Cardiac septum (tissue), 1 donor: ENCODE measurements around a stretch of chr7.

GRCh38 chr7:16665208-16665648, 19.2 kb downstream of the BZW2 start:
- PRO-cap: no peak

DNA sequence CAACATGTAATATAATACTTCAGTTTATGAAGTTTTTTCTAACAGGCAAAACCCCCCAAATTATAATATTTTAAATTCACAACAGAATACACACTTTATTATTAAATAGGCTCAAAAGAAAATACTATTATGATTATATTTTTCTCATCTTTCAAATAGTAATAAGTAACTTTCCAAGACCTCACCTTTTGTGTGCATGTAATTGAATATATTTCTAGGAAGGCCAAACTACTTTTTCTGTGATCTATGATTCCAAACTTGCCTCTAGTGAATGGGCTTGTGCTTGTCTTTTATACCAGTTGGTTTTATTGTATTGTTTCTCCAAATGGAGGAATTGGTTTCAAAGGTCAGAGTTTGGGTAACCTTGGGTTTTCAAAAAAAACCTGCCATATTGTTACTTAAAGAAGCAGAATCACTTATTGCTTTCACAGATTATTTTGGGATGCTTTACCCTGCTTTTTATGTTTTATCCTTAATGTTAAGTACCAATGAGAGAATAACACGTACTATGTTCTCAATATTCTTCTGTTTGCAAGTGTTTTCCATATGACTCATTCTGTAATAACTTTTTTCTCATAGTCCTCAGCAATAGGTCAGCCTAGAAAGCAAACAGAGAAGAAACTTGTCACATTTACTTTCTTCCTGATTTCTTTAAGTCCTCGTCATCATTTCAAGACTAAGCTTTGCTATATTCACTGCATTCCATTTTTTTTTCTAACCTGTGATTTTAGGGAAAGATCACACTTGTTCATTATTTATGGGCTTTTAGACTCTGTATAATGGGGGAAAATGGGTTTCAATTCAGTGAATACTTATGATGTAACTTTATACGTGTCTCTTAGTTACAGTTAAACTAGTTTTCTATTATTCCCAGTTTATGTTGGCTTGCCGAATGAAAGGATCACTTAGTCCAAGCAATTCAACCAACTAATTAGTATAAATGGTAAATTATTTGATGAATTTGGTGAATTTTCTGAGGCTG, 6.7 kb upstream of the AGR2 start:
- PRO-cap: no peak

DNA sequence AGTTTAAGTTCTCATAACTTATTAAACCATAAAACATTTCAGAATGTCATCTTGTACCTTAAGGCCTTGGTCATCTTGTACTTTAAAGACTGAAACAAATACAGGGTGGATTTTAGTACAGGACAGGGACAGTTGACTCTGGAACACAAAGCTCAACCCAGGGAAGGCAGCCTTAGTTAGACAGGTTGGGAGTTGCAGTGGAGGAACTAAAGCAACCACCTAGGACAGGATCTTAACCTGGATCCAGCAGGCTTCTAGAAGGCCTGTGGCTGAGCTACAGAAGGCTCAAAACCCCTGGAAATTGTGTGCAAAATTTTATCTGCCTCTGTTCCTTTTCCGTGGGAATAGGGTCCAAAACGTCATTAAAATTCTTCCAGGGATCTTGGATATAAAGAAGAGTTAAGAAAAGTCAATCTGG, 1.1 kb downstream of the AGR3 start:
- PRO-cap: no peak

DNA sequence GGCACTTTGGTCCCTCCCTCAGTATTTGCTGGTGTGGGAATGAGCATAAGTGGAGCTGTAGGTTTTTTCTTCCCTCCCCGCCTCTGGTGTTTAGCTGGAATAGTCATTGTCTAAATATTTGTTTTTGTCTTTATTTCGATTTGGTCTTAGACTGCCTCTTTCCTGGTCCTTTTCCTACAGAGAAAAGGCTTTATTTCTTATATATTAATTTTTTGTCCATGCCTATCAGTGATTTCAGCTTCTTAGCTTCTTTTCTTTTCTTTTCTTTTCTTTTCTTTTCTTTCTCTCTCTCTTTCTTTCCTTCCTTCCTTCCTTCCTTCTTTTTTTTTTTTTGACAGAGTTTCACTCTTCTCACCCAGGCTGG, 203.5 kb upstream of the AGR3 start:
- PRO-cap: no peak

- PRO-cap: no peak
These were observed 168.1 kb upstream of the AHR start for GRCh38 chr7:17130222-17130806.

GRCh38 chr7:17185581-17186037, 112.8 kb upstream of the AHR start:
- PRO-cap: no peak

DNA sequence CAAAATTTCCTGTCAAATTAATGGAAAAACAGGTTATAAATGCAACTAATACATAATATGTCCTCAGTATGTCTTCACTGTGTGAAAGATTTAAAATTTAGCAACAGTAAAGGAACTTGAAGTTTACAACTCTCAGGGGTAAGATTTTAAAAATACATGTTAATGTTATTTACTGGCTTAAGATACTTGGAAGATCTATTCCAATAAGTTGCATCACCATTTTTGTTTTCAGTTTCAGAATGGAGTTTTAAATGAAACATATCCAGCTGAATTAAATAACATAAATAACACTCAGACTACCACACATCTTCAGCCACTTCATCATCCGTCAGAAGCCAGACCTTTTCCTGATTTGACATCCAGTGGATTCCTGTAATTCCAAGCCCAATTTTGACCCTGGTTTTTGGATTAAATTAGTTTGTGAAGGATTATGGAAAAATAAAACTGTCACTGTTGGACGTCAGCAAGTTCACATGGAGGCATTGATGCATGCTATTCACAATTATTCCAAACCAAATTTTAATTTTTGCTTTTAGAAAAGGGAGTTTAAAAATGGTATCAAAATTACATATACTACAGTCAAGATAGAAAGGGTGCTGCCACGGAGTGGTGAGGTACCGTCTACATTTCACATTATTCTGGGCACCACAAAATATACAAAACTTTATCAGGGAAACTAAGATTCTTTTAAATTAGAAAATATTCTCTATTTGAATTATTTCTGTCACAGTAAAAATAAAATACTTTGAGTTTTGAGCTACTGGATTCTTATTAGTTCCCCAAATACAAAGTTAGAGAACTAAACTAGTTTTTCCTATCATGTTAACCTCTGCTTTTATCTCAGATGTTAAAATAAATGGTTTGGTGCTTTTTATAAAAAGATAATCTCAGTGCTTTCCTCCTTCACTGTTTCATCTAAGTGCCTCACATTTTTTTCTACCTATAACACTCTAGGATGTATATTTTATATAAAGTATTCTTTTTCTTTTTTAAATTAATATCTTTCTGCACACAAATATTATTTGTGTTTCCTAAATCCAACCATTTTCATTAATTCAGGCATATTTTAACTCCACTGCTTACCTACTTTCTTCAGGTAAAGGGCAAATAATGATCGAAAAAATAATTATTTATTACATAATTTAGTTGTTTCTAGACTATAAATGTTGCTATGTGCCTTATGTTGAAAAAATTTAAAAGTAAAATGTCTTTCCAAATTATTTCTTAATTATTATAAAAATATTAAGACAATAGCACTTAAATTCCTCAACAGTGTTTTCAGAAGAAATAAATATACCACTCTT, 44.7 kb downstream of the AHR start:
- PRO-cap: no peak

DNA sequence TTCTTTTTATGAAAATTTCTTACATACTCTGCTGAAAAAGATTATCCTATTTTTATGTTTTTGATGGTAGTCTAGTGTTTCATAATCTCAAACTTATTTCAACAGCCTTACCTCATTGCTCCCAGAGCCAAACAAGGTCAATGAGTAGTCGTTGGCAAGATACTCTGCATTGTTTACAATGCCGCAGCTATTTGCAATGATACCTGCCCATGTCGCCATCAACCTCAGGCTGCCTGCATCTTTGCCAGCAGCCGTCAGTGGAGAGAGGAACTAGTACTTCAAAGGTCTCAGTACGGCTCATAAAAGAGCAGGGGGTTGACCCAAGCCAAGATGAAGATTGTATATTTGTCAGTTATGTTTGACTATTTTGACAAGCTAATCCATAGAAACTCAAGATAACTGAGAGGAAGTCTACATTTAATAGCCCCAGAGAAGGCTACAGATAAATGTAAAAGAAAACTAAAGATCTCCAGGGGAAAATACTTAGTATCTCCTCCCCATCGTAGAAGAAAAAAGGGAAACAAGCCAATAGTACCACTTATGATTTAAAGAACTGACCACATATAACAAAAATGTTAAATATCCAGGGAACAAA, 226.0 kb downstream of the AHR start:
- PRO-cap: no peak

GRCh38 chr7:17781956-17783042, 158.0 kb downstream of the SNX13 start:
- PRO-cap: no peak

DNA sequence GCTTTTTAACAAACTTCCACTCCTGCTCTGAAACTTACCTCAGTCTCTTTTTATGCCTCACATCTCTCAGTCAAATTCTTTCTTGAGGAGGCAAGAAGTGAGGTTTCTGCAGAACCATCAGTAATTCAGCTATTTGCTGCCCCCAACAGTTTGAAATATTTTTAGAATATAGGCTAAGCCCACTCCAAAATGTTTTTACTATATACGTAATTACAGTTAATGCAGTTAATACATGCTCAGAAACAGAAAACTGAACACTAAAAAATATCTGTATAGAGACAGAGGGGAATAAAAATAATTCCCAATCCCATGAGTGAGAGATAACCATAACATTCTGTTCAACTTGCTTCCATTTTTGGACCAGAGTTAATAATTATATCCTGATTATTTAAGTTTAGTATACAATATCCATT, 78.4 kb downstream of the SNX13 start:
- PRO-cap: no peak

GRCh38 chr7:17921038-17921876, 19.0 kb downstream of the SNX13 start:
- PRO-cap: no peak

DNA sequence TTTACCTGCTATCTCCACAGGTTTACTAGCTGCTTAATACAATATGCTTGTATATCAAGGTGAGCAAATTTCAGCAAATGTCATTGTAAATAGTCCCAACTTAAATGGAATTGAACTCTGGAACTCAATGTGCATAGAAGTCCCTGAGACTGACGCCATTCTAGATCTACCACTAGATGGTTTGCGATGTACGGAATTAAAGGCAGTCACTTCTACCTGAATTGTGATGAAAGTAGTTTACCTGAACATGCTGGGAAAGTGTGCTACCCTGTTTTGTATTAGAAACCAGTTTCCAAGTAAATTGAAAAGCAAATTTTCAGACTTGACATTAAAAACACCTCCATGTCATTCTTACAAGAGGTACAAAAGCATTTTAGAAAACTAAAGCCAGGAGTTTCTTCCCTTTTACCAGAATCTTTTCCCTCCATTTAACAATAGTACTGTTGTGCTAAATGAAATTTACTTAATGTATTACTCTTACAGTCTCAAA, 952 bp upstream of the SNX13 start:
- PRO-cap: no peak

- PRO-cap: no peak
These were observed 58.4 kb upstream of the PRPS1L1 start for GRCh38 chr7:18086060-18086419.

GRCh38 chr7:18928486-18928864, 189.0 kb downstream of the TWIST1 start:
- PRO-cap: no peak

GRCh38 chr7:19080054-19080424, 37.4 kb downstream of the TWIST1 start:
- PRO-cap: no peak

- PRO-cap: no peak
These were observed 1.6 kb downstream of the POLR1F start for GRCh38 chr7:19707167-19707717.

DNA sequence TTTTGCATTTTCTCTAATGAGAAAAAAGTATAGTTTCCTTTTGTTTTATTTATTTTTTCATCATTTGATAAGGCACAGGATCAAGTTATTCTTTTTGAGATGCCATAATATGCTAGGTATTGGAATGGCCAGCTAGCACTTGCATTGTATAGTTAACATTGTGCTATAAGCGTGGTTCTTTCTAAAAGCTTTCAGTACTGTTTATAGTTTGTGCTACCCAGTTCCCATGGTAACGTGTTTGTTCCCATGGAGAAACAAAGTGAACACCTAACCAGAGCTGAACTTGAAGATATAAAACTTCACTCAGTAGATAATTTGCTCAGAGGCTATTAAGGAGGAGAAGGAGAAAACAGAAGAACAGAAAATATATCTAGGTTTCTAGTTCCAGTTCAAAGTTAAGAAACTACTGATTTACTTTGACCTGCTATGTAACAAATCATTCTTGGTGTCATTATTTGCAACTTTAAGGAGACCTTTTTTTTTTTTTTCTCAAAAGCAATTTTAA, 23.6 kb upstream of the ITGB8 start:
- PRO-cap: no peak

GRCh38 chr7:20420143-20420707, 89.5 kb downstream of the ITGB8 start:
- PRO-cap: unidirectional peak, plus-strand start at chr7:20420429

DNA sequence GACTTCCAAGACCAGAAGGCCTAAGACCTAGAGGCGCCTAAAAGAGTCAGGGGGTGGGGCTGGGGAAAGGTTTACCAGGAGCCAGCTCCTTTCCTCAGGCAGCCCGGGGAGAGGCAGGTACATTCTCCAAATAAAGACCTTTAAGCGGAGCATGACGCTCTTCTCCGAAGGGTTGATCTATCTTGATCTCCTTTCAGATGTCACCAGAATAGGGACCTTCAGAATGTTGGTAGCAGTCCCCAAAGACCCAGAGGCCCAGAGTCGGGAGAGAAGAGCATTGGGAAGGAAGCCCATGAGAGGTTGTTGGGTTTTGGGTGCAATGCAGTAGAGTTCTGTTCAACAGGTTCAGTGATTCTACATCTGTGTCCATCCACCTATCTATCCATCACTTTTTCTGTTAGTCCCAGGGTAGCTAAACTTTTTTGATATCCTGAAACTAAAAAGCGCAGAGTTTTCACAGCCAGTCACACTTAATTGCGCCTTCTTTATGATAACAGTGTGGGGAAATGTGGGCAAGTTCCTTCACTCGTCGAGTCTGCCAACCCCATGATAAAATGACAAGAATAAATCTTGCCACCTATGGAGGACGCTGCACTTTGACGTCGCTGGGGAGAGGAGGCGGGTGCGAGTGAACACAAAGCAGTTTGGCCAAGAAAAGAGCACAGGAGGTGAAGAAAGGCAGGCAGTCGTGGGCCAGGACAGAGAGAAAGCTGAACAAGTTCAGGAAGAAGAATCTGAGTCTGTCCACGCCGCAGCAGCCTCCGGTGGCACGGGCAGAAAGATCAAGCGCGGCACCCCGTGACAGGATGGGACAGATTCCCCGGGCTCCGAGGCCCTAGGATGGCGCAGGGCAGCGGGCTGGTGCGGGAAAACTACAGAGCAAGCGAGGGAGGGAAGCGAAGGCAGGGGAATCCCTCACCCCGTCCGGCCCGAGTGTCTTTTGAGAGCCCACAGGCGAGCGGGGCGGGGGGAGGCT, 9.3 kb downstream of the SP8 start:
- PRO-cap: no peak

DNA sequence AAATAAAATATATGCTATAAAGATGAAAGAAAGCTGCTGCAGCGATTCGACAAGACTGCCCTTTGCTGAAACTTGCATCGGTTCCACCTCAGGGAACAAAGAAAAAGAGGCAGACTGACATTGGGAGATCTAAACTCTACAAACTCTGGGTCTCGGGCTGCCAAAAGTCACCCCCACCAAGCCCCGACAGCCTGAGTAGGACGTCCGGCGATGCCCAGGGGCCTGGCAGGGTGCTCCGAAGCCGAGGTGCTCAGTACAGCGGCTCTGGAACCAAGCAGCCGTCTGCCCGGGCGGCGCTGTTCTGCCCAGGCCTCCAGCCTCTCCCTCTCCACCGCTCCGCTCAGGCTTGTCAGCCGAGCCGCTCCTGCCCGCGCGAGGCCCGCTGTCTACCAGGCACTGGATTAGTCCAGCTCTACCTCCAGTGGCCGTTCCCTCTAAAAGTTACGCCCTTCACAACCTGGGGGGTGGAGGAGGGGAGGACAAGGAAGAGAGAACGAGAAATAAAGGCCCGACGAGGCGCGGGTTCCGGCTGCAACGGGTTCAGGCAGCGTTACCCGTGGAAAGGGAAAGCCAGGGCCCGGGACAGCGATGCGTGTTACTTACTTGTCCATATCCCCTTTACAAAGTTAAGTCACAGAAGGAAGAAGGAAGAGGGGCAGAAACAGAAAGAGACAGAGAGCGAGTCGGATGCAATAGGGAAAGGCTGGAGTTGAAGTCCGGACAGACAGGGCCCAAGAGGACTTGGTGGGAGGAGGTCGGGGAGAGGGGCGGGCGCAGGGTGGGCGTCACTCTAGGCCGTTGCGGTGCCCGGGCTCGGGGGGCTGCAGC, 3.0 kb downstream of the SP8 start:
- PRO-cap: no peak